GM23338 (cell line): Measurements from ENCODE around the gene ZNF189.

- PRO-cap = no peak
- RAMPAGE, long total RNA = no peak
These were observed 18.4 kb downstream of the TGFBR1 start for GRCh38 chr9:99123096-99123936.

- PRO-cap = bidirectional peak, plus-strand start at chr9:99184920, minus-strand start at chr9:99184725
- RAMPAGE, long total RNA = no peak
These were observed 37.3 kb downstream of the ALG2 start for GRCh38 chr9:99184215-99185017.

DNA sequence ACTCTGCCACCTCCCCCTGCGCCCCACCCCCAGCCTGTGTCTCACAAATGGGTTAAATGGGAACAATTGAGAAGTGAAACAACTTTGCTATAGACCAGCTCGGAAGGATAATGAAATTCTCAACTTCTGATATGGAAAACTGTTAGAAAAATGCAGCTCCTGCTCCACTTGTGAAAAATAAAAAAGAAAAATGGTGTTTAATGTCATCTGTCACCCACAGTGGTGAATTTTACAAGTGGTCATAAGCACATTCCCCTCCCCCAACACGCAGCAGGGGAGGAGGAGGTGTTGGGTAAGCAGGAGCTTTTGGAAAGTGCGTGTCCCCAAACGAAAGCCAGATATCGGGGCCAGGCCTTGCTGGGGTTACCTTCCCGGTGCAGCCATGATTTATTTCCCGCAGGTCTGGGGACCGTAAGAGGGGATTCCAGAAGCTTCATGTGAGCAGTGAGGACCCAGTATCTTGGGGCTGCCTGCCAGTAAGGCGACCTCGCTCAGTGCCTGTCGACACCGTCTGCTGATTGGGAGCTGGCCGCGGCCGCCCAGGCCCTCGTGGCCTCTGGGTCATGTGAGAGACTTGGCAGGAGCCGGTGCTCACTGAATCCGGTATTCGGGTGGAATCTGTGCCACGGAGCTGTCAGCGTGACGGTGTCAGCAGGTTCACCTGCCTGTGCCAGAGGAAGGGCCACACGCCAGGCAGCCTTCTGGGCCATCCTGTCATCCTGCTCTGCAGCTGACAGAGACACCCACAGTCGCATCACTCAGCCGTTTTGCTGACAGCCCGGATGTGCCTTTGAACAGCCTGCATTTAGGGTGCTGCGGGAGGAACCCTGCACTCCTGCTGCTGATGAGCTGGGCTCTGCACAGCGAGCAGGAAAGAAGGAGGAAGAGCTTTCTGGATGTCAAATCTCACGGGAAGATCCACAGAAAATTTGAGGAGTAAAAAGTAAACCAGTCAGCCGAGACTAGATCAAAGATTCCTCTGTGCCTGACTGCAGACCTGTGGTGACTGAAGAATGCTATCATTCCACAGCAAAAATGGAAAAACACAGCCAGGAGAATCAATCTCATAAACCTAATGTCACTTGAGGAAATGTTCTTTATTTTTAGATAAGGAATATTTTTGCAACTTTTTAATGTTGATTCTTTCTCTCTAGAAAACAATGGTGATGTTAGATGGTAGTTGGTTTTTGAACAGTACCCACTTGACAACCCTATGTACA, 37.4 kb downstream of the SEC61B start:
- PRO-cap = unidirectional peak, plus-strand start at position 337 of the sequence; bidirectional peak, plus-strand start at position 594 of the sequence, minus-strand start at position 496 of the sequence
- RAMPAGE, long total RNA = no peak

DNA sequence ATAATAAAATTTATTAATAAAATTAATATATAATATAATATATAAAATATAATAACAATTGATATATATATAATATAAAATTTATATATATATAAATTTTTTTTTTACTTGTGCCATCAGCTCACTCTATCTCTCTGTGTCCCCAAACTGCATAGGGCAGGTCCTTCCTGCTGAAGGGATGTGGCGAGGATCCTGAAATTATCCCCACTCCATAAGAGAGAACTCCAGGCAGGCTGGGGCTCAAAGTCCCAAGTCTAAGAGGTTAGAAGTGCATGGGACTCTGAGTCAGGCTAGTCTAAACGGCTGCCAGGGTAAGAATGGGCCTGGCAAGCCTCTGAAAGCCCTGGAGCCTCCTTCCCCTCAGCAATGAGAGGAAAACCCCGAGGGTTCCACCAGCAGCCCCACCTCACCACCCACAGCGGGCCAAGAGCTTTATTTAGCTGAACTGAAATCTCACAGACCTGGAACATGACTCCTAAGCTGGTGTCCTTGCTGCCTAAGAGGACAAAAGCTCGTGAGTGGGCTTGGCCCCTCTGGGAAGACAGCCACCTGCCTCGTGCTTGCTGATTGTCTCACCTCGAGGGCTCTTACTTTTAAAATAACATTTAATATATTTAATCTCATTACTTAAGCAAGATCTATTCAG, 135.5 kb downstream of the SEC61B start:
- PRO-cap = no peak
- RAMPAGE, long total RNA = no peak

GRCh38 chr9:99478650-99479059, 256.6 kb downstream of the SEC61B start:
- PRO-cap = no peak
- RAMPAGE, long total RNA = no peak

- PRO-cap = no peak
- RAMPAGE, long total RNA = no peak
These were observed 1.2 kb upstream of the NR4A3 start for GRCh38 chr9:99820565-99820779.

GRCh38 chr9:100163503-100164119, 64.6 kb downstream of the INVS start:
- PRO-cap = no peak
- RAMPAGE, long total RNA = no peak

DNA sequence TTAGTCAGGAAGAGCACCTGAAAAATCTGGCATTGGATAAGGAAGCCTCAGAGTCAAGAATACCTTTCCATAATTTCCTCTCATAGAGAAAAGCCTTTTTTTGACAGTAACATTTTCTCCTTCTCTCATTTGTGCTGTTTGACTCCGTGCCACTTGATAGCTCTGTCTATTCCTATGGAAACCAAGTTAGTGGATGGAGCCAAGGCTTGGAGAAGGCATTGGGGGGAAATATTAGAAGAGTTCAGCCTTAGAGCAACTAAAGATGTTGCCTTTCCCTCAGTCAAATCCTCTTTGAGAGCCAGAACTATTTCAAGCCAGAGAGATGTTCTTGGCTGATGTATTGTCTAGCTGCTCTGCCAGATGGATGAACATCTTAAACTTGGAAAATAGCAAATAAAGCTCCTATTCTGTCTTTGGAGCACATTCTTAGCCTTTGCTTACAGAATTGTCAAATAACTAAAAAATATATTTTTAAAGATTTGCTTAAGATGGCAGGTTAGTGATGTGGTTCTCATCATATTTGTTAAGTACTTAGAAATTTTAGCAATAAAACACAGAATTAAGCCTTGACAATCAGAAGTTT, 112.5 kb downstream of the INVS start:
- PRO-cap = no peak
- RAMPAGE, long total RNA = no peak

DNA sequence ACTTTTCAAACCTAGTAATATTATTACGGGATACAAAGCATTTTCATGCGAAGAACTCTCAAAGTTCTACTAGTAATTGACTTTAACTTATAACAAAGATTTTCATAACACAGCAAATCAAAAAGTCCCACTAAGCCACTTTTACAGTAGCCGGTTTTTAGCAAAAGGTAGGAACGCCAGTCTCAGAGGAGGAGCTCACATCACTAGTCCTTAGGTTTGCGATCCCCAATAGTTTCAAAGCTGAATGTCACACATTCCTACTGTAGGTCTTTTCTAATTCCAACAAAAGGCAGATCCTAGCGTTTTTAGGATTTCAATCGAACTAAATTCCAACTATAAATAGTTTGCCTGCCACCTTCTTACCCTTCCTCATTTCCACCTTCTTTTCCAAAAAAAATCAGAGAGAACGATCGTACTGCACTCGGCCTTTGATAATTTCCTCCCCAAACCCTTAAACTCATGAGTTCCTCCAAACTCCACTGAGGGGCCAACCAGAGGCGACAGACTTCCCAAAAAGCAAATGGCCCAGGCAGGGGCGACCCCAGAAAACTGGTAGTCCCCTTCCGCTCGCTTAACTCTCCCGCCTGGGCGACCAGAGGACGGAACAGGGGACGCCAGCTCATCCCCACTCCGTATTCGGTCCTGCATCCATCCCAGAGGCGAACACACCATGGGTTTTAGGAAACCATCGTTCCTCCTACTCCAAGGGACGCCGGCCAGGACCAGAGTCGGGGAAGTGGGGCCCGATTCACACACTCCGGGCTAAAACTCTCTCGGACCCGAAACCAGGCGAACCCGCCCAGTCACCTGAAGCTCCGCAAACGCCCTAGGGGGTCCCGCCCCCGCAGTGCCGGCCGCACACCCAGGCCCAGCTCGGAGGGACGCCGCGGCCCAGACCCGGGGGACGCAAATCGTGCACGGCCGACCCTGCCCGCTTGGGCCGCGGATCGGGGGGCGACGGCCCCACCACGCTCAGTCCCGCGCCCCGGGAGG, 696 bp downstream of the TEX10 start:
- PRO-cap = unidirectional peak, plus-strand start at position 179 of the sequence; bidirectional peak, plus-strand start at position 512 of the sequence, minus-strand start at position 652 of the sequence; bidirectional peak, plus-strand start at position 894 of the sequence, minus-strand start at position 761 of the sequence
- RAMPAGE, long total RNA = no peak

GRCh38 chr9:100411408-100411959, 15.5 kb upstream of the MSANTD3 start:
- PRO-cap = bidirectional peak, plus-strand start at chr9:100411856, minus-strand start at chr9:100411755
- RAMPAGE, long total RNA = no peak

DNA sequence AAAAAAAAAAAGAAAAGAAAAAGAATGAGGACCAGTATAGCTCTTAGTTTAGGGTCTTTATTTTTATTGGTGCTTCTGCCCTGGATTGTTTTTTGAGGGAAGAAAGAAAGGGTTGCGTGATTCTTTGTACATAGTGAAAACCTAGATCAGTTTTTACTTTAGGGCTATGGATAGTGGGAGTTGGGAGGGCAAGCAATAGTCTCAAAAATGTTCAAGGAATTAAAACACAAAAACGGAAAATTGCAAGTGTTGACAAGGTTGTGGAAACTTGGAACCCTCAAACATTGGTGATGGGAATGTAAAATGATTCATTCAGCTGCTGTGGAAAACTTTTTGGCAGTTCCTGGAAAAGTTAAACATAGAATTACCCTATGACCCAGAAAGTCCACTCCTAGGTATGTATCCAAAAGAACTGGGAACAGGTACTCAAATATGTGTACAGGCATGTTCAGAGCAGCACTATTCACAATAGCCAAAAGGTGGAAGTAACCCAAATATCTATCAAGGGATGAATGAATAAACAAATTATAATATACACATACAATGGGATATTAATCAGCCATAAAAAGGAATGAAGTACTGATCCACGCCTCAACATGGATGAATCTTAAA, 1.2 kb upstream of the MSANTD3 start:
- PRO-cap = no peak
- RAMPAGE, long total RNA = no peak

GRCh38 chr9:100446125-100446379, 19.1 kb downstream of the MSANTD3 start:
- PRO-cap = no peak
- RAMPAGE, long total RNA = no peak

GRCh38 chr9:100474654-100475348, 1.9 kb downstream of the TMEFF1 start:
- PRO-cap = bidirectional peak, plus-strand start at chr9:100474883, minus-strand start at chr9:100474743; bidirectional peak, plus-strand start at chr9:100475159, minus-strand start at chr9:100475007
- RAMPAGE, long total RNA = no peak

- PRO-cap = no peak
- RAMPAGE, long total RNA = no peak
These were observed 60.5 kb downstream of the BAAT start for GRCh38 chr9:101323984-101324939.

DNA sequence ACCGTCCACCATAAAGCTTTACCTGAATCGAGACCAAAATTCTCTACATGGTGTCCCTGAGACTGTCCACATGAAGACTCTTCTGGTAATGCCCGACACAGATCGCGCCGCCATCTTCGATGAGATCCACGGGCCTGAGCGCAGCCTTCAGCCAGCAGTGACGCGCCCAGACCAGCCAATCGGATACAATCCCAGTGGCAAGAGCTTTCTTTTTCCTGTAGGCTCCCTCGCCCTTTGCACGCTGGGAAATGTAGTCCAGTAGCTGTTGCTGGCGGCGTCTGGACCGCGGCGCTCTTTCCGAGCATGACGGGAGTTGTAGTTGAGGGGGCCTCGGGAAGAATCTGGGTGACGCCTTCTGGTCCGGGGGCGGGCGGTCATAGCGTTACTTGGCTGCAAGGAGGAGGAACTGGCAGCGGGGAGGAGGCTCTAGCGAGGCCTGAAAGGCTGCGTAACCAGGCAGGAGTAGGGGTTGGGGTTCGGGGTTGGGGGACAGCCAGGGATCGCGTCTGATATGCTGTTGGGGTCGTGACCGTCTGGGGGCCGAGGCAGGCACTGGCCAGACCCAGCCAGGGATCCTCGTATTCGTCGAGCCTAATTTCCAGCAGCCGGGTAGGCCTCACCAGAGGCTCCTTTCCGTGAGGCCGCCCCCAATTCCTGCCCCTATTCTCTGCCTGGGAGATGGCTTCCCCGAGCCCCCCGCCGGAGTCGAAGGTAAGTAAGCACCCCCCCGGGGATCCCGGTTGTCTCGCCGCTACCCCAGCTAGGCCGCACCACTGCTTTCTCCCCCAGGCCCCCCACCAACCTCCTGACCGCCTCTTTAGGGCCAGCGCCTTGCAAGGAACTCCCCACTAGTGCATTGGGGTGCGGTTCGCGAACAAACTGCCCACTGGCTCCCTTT, at the start of gene ZNF189:
Gene ZNF189 (plus strand): TSS at position 373 of the 898 bp plus-strand sequence.
- PRO-cap = bidirectional peak, plus-strand start at position 395 of the sequence, minus-strand start at position 121 of the sequence; bidirectional peak, plus-strand start at position 581 of the sequence, minus-strand start at position 584 of the sequence
- RAMPAGE, long total RNA = start-site peak on the minus strand centred at position 133 of the sequence, 27 bp wide, 1,266 and 797 reads in 2 replicates

DNA sequence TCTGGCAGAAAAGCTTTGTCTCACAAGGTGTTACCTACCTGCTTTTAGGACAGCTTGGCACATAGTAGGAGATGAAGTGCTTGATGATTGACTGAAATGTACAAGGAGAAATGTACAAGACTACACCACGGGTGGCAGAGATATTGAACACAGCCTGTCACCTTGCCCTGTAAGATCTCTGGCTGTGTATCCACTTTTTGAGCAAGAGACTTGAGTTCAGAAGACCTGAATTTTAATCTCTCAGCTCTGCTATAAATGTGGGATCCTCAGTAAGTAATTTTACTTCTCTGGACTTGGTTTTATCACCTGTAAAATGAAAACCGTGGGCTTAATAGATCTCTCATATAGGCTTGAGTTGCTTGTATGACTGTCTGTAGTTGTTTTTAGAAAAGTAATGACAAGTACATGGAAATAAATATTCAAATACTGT, 15.6 kb downstream of the ALDOB start:
- PRO-cap = no peak
- RAMPAGE, long total RNA = no peak

GRCh38 chr9:101425302-101425974, 10.1 kb downstream of the ALDOB start:
- PRO-cap = no peak
- RAMPAGE, long total RNA = no peak

- PRO-cap = no peak
- RAMPAGE, long total RNA = no peak
These were observed 1.1 kb downstream of the ALDOB start for GRCh38 chr9:101434414-101435005.

- PRO-cap = no peak
- RAMPAGE, long total RNA = no peak
These were observed 1.7 kb upstream of the ALDOB start for GRCh38 chr9:101437159-101437744.

- PRO-cap = bidirectional peak, plus-strand start at chr9:101705220, minus-strand start at chr9:101705194; bidirectional peak, plus-strand start at chr9:101705584, minus-strand start at chr9:101705609
- RAMPAGE, long total RNA = no peak
These were observed 33.3 kb downstream of the GRIN3A start for GRCh38 chr9:101704908-101705822.